Skin of body (tissue), 2 donors: ENCODE measurements around the genes HLA-DPB1, COL11A2 and VPS52.

DNA sequence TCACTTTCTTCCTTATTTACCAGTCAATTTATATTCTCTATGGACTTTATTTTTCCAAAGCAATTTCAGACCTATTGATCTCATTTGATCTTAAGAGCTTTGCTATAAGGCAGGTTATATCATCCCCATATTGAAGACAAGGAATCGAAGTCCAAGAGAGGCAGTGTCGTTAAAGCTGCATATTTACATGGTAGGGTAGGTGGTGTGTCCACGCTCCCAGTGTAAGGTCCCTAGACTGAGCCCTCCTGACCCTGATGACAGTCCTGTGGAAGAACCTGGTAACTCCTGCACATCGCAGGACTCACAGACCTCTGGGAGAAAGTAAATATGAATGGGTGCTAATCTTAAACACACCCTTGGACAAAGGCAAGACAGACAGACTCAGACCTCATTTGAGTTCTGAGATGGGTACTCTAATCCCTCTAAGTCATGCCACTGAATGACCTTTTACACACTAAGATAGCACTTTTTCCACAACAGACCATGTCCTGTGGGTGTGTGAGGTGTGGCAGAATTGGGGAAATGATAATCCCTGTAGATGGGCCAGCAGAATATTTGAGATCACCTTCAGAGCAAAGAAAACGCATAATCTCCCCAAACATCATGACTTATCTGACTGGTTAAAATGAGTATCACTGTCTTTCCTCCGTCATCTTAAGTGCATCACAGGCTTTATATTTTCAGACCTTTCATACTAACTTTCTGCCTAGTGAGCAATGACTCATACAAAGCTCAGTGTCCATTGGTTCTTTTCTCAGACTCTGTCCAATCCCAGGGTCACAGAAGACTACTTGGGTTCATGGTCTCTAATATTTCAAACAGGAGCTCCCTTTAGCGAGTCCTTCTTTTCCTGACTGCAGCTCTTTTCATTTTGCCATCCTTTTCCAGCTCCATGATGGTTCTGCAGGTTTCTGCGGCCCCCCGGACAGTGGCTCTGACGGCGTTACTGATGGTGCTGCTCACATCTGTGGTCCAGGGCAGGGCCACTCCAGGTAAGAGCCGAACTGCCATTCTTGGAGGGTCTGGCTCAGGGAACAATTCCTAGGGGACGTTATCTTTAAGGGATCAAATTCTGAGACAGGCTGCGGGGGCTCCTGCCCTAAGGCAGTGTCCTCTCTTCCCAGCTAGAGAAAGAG, at the start of gene HLA-DPB1:
TSS of gene HLA-DPB1 (plus strand) at position 841 of the 1,136 bp plus-strand sequence.
- RAMPAGE, long total RNA = no peak

DNA sequence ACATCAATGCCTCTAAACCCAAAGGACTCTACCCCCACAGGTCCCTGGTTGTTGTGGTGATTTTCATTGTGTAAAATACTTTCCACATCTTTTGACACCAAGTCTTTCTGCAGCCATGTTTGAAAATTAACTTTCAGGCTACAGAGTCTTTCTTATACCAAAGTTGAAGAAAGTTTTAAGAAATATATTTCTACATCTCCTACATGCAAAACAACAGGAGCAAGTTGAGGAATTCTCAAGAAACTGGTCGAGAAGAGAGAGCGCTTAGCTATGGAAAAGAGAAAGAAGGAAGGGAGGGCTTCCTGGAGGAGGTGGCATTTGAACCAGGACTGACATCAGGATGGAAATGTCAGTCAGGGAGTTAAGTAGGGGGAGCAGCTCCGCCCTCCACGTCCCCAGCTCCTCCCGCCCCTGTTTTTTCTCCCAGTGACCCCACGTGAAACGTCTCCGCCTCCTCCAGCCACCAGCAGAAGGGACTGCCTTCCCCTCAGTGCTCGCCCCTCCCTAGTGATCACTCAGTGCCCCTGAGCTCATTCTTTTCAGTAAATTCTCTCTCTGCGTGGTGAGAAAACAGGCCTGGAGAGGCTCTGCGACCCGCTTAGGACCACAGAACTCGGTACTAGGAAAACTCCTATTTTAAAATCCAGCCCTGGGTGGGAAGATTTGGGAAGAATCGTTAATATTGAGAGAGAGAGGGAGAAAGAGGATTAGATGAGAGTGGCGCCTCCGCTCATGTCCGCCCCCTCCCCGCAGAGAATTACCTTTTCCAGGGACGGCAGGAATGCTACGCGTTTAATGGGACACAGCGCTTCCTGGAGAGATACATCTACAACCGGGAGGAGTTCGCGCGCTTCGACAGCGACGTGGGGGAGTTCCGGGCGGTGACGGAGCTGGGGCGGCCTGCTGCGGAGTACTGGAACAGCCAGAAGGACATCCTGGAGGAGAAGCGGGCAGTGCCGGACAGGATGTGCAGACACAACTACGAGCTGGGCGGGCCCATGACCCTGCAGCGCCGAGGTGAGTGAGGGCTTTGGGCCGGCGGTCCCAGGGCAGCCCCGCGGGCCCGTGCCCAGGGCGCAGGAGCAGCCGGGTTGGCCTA, 4.5 kb downstream of the HLA-DPB1 start:
- RAMPAGE, long total RNA = no peak

GRCh38 chr6:33192340-33192838, at the start of gene COL11A2:
Gene COL11A2, minus strand, starts transcription at chr6:33192467.
- RAMPAGE, long total RNA = no peak

DNA sequence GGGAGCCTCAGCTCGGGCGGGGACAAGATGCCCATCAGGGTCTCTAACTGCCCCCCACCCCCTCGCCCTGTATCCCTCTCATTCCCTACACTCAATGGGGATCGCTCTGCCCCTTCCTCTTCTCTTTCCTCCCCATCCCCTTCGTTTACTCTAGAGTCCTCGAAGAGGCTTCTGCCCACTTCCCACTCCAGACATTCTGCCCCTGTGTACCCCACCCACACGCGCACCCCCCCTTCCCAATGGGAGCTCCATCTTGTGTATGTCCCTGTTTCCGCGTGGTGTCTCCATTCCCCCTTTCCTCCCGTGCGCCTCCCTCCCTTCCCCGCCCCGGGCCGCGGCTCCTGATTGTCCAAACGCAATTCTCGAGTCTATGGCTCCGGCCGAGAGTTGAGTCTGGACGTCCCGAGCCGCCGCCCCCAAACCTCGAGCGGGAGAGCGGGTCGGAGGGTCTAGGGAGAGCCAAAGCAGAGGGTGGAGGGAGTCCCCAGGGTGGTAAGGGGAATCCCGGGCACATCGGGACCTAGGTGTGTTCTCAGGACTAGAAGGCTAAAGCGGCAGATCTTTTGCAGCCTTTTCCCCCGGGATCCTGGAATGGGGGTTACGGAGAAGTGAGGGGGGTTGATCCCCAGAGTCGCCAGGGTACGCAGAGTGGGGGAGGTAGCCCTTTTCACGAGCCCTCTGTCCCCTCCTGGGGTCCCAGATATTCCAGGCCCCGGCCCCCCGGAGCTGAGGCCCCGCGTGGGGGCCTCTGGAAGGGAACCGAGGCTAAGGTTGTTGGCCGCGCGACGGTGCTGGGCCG, 588 bp upstream of the RING1 start:
- RAMPAGE, long total RNA = no peak

GRCh38 chr6:33212173-33212770, 4.0 kb downstream of the RING1 start:
- RAMPAGE, long total RNA = no peak

GRCh38 chr6:33271524-33272200, at the start of gene VPS52:
Gene VPS52, minus strand, starts transcription at chr6:33271876.
- RAMPAGE, long total RNA = no peak

DNA sequence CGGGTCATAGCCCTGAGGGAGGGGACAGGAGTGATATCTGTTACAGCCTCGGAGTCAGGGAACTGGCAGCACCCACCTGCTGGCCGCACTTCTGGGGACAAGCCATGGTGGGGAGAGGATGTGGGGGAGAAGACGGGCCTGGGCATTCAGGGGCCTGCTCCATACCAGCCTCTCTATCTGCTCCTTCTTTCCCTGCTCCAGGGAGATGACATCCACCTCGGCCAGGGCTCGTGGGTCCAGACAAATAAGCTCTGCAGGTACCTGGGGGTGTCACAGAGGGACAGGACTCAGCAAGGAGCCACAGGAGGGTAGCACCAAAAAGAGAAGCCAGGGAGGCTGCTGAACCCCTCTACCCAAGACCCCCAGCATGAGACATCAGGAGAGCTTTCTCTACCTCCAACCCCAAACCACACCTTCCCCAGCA, 2.7 kb downstream of the B3GALT4 start:
- RAMPAGE, long total RNA = no peak

GRCh38 chr6:33280363-33281240, 3.7 kb downstream of the B3GALT4 start:
- RAMPAGE, long total RNA = no peak

- RAMPAGE, long total RNA = no peak
These were observed 1.7 kb downstream of the TAPBP start for GRCh38 chr6:33312095-33312693.

GRCh38 chr6:33313129-33313217, 905 bp downstream of the TAPBP start:
- RAMPAGE, long total RNA = no peak

- RAMPAGE, long total RNA = no peak
These were observed 15.7 kb upstream of the KIFC1 start for GRCh38 chr6:33375948-33376275.

- RAMPAGE, long total RNA = no peak
These were observed 6.1 kb upstream of the PHF1 start for GRCh38 chr6:33404603-33405128.

- RAMPAGE, long total RNA = no peak
These were observed 8.4 kb downstream of the BAK1 start for GRCh38 chr6:33571690-33572160.

- RAMPAGE, long total RNA = no peak
These were observed 5.5 kb upstream of the BAK1 start for GRCh38 chr6:33585394-33586123.

DNA sequence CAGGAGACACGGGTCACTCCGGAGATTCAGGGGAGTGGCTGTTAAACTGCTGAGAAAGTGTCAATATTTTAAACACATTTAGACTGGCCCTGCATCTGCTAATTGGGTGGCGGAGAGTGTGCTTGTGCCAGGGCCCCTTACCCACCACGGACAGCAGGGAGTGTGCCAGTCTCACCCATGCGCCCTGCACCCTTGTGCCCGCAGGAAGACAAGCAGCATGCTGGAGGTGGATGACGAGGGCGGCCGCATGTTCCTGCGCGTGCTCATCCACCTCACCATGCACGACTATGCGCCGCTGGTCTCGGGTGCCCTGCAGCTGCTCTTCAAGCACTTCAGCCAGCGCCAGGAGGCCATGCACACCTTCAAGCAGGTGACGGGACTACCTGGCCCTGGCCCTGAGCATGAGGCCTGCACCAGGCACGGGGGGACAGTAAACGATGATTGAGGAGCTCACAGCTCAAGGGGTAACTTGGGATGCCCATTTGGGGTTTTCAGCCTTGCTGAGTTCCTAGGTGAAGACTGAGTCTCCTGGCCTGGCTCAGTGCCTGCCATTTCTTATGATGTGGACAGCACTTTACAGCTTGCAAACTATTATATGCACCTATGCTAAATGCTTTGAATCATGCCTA, 35.9 kb downstream of the UQCC2 start:
- RAMPAGE, long total RNA = no peak

- RAMPAGE, long total RNA = no peak
These were observed 6.7 kb upstream of the UQCC2 start for GRCh38 chr6:33718113-33718722.

DNA sequence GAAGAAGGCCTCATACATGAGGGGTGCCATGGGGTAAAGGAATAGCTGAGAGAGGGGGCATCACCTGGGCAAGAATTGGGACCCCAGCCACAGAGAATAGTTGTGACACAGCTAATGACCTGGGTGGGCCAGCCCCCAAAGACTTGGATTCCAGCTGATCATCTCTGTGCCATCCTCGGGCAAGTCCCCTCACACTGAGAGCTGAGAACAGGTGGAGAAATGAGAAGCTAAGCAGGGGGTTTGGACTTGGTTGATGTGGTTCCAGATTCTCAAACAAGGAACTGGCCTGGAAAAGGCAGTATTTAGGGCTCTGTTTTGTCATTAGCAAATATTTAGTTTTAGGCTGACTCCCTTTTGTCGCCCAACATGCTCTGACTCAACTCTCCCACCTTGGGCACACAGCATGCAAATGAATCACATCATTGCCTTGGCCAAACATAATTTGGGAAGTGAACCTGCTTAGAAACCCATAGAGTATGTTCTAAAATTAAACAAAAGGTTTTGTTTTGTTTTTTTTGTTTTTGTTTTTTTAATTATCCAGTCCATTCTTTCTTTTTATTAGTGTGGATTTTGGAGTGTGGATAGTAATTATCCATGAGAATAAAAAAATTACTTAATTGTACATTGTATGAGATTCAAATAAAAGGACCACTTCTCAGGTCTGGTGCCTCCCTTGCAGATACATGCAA, 9.5 kb upstream of the UQCC2 start:
- RAMPAGE, long total RNA = no peak

GRCh38 chr6:33995579-33996052, 150.3 kb downstream of the GRM4 start:
- RAMPAGE, long total RNA = no peak

GRCh38 chr6:34247534-34248688, 895 bp downstream of the SMIM29 start:
- RAMPAGE, long total RNA = no peak

DNA sequence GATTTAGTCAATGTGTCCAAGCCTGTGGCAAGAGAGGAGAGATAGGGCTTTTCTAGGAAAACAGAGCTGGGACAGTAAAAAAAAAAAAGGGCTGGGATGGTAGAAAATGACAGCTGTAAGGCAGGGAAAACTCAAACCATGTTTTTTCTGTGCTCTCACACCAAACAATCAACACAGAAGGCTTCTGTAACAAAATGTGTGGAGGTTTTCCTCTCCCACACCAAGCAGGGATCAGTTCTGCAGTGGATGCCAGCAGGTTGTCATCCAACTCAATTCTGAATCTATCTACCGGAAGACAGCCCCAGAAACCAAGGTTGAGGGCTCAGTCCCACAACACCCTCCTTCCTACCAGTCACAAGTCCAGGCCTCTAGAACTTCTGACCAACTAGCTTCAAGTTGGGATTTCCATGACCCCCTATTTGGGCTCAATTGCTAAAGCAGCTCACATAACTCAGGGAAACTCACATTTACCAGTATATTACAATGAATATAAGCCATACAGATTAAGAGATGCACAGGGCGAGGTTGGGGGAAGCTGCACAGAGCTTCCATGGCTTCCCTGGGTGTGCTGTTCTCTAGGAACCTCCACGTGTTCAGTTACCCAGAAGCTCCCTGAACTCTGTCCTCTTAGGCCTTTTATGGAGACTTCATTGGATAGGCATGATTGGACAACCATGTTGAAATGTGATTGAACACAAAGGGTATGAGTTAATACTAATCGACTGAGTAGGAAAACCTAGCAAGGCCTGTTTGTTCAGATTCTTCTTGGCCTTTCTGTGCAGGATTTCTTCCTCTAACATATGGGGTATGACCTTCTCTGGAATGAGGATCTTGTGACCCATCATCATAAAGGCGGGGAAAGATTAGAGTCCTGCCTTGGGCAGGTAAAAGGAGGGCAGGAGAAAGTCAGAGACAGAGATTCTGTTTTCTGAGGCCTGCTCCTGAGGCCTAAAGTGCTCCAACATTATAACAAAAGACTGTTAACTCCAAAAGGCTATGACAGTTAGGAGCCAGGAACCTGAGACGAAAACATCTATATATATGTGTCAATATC, 70.5 kb upstream of the SMIM29 start:
- RAMPAGE, long total RNA = no peak